Cardiac muscle cell (in vitro differentiated cells and primary cell): ENCODE measurements around a stretch of chr5.

DNA sequence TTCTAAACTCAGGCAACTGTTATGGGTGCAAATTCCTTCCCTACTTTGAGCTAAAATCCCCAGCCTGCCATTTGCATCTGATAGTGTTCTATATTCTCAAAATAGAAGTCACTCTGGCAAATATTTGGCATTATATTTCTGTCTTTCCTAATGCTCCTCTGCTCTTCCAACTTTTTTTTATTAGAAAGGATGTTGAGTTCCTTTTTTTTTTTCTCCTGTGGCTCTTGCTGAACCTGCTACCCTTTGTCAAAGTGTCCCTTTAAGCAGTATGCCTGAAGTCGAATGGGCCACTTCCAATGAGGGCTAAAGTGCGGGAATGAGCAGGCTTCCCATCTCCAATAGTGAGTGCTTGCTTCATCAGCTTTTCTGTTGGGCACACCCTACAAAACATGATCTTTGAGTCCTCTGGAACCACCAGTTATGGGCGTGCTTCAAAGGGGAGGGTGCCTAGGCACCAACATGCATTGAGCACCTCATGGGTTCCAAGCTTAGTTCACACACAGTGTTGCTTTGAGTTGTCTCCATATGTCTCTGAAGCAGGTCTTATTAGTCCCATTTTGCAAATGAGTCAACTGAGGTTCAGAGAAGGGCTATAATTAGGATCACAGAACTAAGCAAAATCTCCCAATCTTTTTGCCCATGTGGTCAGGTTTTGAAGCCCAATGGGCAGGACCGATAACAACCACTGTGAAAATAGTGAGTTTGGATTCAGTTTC, 132.9 kb upstream of the CPEB4 start:
- RAMPAGE, long total RNA: no peak
- RRBS: no CpG with 5 or more reads among the region's 4 CpGs

DNA sequence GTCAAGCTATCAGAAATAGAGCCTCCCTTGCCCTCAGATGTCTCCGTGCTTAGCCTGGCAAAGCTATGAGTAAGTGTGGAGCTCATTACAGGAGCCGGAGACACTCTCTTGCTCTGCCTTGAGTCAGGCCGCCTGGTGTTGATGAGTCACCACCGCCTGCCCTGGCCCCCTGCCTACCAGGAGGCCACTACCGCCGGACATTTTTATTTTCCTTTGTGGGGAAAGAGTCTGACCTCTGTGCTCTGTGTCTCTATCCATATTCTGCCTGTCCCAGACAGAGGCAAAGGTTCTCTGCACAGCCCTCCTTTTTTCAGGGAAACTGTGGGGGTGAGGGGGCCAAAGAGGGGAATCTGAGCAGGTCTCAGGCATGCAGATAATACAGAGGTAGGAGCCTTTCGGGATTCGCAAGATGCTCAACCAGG, 123.6 kb upstream of the CPEB4 start:
- RAMPAGE, long total RNA: no peak
- RRBS: 1% methylated on average over 4 of the region's 8 CpGs

GRCh38 chr5:173767319-173767556, 120.9 kb upstream of the CPEB4 start:
- RAMPAGE, long total RNA: no peak
- RRBS: no CpG with 5 or more reads among the region's 3 CpGs

GRCh38 chr5:173823895-173824627, 64.1 kb upstream of the CPEB4 start:
- RAMPAGE, long total RNA: no peak
- RRBS: no CpG with 5 or more reads among the region's 6 CpGs

DNA sequence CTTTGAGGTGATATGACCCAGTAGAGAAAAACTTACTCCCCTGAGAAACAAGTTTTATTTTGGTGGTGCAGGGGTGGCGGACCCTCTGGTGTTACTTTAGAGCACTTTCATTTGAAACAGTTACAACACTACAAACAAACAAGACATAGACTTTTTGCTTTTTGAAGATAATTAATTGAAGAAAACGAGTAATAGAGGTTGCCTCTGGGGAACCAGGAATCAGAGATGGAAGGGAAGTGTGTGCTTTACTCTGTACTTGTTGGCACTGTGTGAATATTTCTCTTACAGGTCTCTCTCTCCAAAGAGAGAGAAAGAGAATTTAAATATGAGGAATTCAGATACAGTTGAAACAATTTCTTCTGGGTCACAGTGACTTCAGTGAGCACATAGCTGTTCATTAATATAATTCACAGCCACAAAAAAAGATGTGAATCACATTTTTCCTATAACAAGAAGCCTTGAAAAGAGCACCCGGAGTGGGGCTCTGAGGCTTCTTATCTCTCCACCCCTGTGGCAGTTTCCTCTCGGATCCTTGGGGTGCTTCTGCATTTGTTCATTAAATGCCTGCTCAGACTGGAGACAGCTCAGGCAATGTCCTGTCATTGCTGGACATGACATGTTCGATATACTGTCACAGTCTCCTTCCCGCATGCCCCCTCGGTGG, 37.8 kb upstream of the CPEB4 start:
- RAMPAGE, long total RNA: no peak
- RRBS: no CpG with 5 or more reads among the region's 7 CpGs

DNA sequence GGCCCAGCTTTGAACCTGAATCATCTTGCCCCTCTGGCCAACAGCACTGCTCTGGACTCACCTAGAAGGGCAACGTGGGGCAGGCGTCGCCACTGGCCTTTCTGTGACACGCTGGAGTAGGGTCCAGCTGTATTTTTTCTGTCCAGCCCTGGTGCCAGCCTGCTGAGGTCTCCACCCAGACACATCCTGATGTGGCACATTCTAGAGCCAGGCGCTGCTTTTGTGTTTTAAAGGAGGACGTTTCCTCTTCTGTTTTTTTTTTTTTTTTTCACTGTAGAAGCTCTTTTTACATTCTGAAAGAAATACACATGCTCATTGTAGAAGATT, 15.2 kb upstream of the CPEB4 start:
- RAMPAGE, long total RNA: no peak
- RRBS: no CpG with 5 or more reads among the region's 6 CpGs

DNA sequence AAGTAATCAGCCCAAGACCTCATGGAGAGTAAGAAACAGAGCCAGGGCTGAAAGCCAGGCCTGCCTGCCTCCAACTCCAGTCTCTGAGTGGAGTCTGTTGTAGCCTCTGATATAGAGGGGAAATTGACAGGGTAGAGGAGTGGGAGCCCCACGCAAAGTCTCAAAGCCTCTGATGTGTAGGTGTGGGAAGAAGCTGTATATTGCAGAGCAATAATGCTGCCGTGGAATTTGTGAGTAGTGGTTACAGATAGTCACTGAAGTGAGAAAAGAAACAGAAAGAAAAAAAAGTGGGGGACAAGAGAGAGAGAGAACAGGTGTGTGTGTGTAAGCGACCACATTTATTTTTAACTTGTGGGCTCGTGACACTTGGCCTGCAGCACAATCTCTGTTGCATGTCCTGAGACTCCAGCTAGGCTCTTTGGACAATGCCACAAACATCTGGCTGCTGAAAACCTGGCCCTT, 227.8 kb downstream of the NSG2 start:
- RAMPAGE, long total RNA: no peak
- RRBS: no CpG with 5 or more reads among the region's 4 CpGs

DNA sequence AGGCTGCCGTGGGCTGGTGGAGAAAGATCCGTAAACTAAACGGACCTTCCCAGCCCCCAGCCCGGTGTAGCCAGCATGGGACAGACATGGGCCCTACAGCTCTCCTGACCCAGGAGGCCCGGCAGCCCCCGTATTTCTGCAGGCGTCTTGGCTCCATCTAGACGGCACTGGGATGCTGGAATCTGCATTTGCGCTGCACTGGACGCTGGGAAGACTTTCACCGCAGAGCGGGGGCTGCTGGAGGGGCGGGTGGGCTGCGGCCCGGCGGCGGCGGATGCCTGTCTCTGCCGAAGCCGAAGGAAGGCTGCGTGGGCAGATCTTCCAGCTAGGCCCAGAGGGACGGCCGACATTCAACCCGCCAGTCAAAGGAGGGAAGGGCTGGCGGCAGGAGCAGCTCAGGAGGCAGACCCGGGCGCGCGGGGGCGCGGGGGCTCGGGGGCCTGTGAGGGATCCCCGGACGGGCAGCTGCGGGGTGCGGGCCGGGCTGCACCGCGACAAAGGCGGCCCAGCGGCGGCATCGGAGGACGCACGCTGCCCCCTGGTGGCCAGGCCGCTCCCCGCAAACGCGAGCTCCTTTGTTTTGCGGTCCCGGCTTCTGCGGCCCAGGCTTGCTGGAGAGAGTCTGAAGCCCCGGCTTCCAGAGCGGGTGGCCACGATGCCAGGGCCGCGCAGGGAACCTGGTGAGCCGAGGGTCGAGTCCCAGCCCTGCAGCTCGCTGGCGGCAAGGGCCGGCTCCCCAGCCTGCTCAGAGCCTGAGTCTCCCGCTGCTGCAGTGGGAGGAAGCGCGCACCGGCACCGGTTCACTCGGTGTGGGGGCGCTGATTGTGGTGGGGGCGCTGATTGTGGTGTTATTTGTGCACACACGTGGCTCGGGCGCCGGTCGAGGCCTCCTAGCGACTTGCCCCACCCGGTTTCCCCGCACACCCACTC, 266.4 kb downstream of the NSG2 start:
- RAMPAGE, long total RNA: no peak
- RRBS: 10% methylated on average over 40 of the region's 78 CpGs

DNA sequence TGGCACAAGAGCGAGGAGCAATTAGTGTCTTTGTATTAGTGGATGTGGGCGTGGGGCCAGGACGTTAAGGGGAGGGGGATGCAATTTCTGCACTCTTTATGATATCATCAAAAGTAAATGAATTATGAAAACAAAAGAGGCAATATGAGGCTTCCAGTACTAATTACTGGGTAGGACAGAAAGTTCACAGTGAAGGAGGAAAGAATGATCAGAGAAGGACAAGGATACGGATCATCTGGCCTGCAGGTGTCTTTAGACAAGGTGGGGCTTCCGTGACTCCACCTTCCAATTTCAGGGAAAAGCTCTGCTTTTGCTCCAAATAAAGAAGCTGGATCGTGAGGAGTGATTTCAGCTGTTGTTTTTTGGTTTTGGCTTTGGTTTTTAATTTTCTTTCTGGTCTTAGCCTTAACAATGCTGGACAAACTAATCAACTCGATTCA, 230.7 kb upstream of the MSX2 start:
- RAMPAGE, long total RNA: no peak
- RRBS: no CpG with 5 or more reads among the region's 7 CpGs

DNA sequence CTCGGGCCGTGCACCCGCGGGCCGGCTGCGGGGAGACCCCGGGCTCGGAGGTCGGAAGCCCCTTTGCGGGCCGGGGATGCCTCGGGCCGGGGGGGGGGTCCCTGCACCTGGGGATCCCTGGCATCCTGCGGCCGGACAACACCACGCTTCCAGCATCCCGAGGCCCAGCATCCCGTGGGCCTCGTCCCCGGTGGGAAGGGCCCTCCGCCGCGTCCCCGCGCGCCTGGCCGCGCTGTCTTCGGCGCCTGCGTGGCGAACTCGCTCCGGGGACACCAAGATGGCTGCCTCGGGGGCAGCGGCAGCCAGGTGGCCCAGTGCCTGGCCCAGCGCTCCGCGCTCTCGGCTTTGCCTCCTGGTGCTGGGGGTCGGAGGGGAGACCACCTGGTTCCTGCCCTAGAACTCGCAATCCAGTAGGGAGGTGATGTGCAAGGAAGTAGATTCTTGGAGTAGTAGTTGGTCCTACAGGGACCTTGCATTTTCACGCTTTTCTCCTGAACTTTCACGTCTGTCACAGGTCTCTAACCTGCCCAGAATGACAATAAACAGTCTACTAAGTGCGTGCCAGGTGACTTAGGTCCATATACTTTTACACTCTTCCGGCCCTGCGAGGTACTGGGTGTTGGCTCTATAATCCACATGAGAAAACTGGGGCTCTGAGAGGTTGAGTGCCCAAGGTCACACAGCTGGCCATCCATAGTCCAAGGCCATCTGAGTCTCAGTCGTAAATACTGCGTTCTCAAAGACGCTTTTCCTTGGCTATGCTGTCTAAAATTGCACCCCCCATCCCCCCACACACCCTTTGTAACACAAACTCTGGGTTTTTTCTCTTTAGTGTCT, 579 bp downstream of the SFXN1 start:
- RAMPAGE, long total RNA: no peak
- RRBS: 1% methylated on average over 26 of the region's 50 CpGs

DNA sequence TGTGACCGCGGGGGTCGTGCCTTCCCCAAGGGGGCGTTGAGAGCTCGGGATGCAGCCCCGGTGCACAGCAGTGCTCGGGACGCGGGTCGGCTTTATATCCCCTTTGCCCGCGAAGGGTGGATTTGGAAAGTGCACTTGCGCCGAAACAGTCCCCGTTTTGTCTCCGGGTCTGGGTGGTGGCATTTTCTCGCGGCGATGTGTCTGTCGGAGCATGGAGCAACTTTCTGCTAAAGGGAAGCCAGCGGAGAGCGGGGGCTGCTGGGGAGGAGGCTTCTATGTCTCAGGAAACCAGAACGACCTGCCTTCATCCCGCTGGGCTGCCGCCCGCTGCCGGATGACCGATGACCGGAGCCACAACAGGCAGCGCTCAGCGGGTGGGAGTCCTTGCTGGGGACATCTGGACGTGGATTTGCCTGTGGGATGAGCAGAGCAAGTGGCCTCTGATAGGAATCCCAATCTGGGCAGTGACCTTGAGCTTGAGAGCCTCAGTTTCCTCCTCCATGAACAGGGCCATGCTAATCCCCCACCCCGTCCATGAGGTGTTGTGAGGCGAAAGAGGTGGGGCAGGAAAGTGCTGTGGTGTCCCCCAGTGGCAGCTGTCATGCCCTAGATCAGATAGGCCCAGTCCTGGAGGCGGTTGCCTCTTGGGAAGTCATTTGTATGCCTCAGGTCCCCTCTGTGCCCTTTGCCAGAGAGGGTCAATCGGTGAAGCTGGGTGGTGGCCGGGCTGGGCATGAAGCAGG, 681 bp downstream of the HRH2 start:
- RAMPAGE, long total RNA: no peak
- RRBS: 0% methylated on average over 9 of the region's 37 CpGs

DNA sequence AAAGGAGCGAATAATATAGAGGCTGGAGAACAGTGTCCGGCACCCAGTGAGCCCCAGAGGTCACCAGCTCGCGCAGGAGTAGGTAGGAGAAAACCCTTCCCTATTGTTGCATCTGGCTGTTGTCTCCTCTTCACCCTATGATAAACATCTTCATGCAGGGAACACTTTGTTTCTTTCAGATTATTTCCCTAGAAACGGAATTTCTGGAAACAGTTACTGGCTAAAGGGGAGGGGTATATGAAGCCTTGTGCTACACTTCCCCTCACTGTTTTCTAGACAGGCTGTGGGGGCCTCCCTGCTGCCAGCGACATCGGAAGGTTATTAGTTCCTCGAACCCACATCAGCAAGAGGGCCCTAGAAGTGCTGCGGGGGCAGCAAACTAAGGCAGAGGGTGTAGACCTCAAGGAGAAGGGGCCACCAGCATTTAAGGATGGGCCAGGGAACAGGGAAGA, 37.5 kb downstream of the HRH2 start:
- RAMPAGE, long total RNA: no peak
- RRBS: no CpG with 5 or more reads among the region's 9 CpGs

DNA sequence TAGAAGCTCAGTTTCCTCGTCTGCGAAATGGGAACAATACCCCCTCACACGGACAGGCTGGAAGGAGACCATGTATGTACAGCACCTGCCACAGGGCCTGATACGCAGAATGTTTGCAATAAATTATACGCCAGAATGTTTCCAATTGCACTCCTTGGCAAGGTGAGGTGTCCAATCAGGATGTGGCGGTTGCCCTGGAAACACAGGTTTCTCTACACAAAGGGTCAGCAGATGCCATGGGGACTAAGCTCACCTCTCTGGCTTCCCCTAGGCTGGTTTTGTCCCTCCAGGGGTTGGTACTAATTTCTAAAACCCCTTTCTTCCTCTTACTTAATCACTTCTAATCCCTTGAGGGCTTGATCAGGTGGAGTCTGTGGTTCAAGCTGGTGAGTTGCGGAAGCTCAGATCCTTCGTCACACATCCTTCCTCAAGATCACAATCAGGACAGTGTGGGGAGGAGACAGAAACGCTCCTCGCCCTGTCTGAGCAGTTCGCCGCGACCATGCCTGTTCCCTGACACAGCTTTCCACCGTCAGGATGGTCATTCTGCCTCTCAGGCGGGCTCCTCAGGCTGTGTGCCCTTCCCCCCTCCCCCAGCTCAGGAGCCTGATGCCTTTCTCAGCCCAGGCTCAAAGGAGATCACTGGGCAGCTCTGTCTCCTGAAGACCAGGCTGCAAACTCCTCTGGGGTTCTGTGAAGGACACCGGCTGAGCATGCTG, 24.2 kb downstream of the CPLX2 start:
- RAMPAGE, long total RNA: no peak
- RRBS: no CpG with 5 or more reads among the region's 16 CpGs

DNA sequence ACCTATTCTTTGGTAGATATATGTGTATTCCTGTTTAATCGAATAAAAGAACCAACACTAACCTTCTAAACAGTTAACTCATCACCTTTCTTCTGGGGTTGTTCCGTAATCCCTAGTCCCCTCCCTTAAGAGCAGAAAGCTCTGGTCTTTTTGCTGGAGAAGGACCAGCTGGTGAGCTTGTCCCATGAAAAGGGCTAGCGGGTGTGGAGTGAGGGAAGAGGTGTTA, 271 bp upstream of the THOC3 start:
- RAMPAGE, long total RNA: no peak
- RRBS: no CpG with 5 or more reads among the region's 3 CpGs

DNA sequence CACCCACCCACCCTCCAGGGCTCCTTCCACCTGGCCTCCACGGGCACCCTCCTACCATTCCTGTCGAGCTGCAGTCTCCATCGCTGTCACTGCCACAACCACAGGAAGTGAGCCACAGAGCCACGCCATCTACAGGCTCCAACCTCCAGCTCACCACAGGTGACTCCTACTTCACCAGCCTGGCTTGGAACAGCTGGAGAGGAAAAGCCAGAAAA, 66.3 kb upstream of the THOC3 start:
- RAMPAGE, long total RNA: no peak
- RRBS: no CpG with 5 or more reads among the region's 4 CpGs

- RAMPAGE, long total RNA: no peak
- RRBS: 4% methylated on average over 5 of the region's 59 CpGs
These were observed 92.7 kb upstream of the THOC3 start for GRCh38 chr5:176060698-176061396.

DNA sequence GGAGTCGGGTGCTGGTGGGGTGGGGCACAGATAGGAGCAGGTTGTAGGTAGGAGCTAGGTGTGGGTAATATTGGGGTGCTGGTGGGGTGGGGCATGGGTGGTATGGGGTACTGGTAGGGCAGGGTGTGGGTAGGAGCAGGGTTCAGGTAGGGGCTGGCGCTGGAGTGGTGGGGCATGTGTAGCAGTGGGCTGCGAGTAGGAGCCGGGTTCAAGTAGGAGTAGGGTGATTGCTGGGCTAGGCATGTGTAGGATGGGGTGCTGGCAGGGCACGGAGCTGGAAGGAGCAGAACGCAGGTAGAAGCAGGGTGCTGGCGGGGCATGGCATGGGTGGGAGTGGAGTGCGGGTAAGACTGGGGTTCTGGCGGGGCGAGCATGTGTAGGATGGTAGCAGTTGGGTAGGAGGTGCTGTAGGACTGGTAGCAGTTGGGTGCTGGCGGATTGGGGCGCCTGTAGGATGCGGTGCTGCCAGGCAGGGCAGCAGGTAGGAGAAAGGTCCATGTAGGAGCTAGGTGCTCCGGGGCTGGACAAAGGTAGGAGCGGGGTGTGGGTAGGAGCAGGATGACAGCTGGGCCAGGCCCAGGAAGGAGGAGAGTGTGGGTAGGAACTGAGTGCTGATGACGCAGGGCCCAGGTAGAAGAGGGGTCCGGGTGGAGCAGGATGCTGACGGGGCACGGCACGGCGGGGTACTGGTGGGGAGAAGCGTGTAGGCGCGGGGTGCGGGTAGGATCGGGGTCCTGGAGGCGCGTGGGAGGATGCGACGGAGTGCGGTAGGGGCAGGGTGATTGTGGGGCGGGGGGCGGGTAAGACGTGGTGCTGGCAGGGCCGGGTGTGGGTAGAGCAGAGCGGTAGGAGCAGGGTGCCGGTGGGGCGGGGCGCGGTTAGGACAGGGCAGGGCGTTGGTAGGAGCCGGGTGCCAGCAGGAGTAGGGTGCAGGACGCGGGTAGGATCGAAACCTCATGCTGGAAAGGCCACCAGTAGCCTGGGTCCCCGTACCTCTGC, 105.4 kb upstream of the SIMC1 start:
- RAMPAGE, long total RNA: no peak
- RRBS: 12% methylated on average over 8 of the region's 46 CpGs

DNA sequence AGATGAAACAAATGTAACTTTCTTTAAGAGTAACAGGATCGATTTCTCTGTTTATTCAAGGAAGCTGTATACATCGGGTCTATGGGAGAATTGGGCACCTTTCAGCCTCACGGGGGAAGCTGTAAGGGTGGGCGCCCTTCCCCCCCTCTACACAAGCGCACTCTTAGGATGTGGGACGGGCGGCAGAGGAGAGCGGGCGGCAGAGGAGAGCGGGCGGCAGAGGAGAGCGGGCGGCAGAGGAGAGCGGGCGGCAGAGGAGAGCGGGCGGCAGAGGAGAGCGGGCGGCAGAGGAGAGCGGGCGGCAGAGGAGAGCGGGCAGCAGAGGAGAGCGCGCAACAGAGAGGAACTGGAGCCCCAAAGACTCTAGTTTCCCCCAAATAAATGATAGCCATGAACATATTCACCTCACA, 104.2 kb upstream of the SIMC1 start:
- RAMPAGE, long total RNA: no peak
- RRBS: no CpG with 5 or more reads among the region's 24 CpGs

GRCh38 chr5:176181260-176181850, 56.9 kb upstream of the SIMC1 start:
- RAMPAGE, long total RNA: no peak
- RRBS: no CpG with 5 or more reads among the region's 7 CpGs

DNA sequence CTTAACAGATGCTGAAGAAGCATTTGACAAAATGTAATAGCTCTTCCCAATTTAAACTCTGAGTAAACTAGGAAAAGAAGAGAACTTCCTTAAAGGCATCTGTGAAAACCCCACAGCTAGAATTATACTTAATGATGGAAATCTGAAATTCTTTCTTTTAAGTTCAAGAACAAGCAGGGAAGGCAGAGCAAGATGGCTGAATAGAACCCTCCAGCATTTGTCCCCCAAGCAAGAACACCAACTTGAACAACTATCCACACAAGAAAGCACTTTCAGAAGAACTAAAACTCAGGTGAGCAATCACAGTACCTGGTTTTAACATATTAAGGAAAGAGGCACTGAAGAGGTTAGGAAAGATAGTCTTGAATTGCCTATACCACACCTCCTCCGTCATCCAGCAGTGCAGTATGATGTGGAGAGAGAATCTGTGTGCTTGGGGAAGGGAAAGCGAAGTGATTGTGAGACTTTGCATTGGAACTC, 32.0 kb downstream of the SIMC1 start:
- RAMPAGE, long total RNA: no peak
- RRBS: no CpG with 5 or more reads among the region's 2 CpGs